Mesothelial cell of epicardium (in vitro differentiated cells): ENCODE measurements around a stretch of chr17.

DNA sequence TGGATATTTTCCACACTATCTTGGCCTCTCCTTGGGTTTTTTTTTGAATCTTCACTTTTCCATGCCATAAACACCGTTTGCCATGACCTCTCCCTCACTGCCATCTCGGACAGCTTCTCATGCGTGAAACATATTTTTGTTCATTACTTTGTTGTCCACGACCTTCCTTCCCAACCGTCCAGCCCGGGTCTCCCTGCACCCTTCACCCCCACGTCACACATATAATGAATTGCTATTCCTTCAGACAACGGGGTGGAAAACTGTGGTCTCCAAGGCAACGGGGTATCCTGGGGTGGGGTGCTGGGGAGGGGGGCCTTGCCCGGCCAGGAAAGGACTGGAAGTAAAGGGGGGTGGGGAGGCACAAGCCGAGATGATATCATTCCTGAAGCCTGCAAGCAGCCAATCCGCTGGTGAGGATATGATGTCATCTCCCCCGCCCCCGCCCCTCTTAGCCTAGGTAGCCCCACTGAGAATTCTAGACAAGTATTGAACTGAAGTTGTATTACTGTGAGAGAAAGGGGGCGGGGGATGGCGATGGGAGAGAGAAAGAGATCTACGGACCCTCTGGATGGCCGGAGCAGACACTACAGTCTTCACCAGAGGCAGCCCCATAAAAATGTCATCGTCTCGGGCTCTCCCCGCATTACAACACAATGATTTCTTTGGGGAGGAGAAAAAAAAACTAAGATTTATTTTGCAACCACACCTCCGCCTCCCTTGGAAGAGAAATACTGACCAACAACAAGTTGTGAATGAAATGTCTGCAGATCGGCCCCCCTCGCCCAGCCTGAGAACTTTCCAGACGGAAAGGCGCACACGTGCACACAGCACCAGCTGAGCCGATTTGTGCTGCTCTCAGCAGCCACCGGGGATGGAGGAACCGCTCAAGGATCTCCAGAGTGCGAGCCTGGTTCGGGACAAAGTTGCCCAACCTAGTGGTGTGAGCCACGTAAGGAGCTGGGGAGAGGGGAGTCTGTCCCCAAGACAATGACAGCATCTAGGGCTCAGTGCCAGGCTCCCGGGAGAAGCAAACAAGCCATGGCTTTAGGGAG, 221.9 kb downstream of the SOX9 start:
- PRO-cap = no peak

DNA sequence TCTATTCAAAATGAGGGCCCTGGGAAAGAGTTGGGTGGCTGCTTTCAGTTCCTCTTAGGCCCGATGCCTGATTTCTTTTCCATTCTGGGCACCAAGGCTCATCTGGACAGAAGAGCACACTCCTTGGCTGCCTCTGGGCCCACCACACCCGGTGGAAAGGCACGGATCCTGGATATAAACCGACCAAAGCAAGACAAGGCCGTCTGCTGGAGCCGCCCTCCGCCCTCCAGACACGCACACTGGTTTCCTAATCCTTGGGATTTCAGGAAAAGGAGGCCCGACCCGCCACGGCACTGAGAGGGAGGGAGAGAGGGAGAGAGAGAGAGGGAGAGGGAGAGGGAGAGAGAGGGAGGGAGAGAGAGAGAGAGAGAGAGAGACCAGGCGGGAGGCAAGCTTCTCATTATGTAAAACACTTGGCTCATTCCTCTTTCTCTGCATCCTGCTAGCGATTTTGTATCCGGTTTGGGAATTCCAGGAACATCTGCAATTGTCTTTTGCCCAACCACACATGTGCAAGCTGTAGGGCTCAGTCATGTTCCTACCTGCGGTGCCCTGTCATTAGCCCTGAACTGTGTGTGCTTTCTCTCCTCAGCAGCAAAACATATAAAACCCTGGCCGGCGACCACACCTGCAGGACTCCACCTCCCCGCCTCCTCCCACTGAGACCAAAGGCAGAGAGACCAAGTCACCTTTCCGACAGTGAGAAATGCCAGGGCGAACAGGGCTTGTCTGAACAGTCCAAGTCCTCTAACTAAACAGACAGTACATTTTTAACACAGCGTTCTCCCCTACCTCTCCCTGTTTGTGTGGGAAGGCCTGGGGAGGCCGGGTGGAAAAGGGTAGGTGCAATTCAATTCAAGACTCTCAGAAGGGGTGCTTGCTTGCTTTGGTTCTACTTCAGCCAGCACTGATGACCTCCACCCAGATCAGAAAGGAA, 347.3 kb downstream of the SOX9 start:
- PRO-cap = no peak

DNA sequence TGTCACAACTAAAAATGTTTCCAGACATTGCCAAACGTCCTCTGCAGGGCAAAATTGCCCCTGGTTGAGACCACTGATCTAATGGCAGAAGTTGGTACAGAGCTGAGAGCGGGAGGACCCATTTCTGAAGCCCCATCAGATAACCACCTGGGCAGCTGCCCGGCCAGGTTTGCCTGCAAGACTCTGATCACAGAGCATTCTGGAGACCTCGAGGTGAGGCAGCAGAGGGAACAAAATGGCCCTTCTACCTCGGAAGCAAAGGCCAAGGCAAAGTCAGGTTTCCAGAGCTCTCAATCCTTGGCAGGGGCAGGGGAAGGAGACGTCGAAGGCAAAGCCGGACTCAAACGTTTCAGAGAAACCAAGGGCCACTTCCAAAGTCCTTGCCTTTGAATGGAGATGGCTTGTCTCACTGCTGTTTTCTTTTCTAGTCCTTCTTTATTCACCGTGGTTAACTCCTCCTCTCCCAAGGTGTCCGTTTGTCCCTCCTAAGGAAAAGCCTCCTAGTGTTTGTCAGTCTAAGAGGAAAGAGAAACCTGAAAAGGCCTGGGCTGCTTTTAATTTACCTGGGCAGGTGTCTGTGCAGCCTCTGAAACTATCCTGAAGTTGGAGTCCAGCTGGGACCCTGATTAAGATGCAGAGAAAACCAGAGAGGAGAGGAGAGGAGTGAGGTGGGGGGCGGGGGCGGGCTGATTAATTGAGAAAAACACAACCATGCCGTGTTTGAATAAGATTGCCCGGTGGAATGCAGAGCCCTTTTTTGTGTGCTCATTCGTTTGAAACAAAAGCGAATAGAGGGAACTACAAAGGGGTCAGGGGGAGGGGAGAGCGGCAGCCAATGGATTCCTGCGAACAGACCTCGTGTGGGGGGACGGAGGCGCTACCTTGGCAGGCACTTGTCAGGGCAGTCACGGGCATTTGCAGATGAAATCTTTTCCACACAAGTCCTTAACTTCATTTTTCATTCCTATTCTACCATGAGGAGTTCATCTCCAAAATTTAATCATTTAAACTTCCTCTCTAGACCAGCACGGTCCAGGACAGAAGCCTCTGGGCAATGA, 355.5 kb downstream of the SOX9 start:
- PRO-cap = no peak

DNA sequence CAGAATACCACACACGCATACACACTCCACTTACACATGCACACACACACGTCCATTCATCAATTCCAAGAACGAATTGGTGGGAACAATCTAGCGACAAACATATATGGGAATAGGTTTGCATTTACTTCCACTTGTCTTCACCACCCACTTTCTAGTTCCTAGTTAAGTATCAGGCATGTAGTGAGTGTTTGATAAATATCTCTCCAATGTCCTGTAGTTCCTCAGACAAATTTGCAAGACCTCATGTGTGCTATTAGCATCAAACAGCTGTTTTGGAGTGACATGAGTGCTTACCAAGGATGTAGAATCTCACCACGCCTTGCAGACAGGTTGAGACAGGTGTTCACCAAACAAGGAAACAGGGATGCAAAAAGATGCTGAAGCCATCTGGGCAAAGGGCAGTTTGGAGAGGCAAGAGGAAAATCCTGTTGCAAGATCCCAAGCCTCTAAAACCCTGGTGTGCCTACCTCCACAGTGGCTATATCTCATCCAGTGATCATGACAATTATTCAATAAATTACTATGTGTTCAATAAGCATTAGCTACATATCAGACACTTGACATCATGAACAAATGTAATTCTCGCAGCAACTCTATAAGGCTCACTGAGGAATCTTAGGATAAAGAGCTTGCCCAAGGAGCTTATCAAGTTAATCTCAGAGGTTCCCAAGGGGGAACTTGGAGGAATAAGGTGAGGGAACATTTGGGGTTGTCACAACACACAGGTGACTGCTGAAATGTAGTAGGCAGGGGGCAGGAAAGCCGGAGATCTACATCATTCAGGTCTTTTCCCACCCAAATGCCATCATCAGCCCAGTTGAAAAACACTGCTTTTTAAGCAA, 373.8 kb downstream of the SOX9 start:
- PRO-cap = no peak

GRCh38 chr17:72580413-72580990, 459.7 kb downstream of the SOX9 start:
- PRO-cap = no peak

- PRO-cap = no peak
Observed at GRCh38 chr17:72617735-72618910, 474.4 kb downstream of the SLC39A11 start.

- PRO-cap = no peak
Observed at GRCh38 chr17:72719362-72720701, 372.7 kb downstream of the SLC39A11 start.

DNA sequence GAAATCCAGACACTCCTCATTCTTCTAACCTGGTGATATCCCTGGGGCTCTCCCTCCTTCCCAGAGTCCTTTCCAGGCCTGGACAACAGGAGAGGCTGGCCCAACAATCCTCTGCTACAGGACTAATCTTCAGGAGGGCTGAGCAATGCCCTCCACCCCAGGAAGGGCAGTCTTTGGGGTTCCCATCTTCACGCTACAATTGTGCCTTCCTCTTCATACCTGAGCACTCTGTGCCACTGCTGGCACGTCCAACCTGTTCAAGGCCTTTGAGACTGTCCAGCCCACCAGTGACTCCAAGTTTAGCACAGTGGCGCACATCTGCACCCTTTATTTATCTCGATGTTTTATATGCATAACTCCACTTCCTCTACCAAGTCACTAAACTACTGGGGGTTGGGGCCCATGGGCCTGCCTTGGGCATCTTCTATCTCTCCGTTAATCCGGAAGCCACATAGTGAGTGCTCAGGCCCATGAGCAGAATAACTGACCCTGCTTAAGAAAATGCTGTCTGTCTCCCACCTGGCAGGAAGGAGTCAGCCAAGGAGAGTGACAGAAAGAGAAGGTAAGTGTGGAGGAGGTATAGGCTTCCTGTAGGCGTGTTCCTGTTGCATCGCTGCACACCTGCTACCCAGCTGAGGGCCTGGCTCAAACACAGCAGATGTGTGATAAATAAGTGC, 320.3 kb downstream of the SLC39A11 start:
- PRO-cap = no peak

DNA sequence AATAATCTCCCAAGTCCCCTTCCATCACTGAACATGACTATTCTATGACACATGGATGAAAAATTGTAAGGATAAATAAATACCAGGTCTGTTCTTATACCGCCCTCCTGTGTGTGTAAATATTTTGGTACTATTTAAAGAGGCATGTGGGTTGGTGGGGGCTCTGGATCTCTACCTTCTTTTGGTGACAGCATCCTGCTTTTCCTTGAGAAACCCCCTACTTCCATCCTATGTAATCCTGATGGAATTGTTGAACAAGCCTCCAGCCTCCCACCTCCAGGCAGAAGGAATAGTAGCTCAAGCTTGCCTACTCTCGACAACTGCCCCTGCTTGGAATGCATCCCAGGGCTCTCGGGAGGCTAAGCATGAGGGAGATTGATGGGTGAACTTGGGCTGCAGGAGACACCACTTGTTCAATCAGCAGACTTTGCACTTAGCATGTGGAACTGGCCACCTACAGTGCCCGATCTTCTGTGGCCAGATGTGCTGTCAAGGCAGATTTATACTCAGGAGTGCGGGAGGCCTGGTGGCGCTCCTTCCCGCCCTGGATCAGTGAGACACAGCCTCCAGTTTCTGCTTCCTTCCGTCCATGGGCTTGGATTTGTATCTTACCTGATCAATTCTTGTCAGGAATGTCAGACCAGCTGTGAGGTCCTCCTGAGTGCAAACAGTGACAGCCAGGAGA, 287.3 kb downstream of the SLC39A11 start:
- PRO-cap = no peak

GRCh38 chr17:72844615-72845763, 247.5 kb downstream of the SLC39A11 start:
- PRO-cap = no peak

DNA sequence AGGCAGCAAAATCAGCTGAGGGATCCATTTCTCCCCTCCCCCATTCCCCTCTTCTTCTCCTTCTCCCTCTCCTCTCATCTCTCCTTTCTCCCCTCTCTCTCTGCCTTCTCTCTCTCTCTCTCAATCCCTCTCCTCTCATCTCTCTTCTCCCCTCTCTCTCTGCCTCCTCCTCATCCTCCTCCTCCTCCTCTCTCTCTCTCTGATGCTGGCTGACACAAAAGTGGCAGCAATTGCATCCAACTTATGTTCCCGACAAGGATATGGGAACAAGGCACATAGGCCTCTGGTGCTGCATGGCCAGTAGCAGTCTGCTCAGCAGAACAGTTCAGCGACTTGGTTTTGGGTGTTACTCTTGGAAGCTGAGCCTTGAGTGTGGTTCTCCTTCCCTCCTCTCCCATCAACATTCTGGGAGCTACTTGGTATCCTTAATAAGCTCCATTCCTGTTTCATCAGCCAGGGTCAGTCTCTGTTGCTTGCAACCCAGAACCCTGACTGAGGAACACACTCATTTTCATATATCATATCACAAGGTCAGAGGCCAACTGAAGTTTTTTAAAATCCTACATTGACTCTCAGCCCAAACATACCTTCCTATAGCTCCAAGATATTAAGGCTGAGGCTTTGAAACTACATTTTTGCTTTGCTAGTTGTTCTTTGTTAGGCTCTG, 92.2 kb downstream of the SLC39A11 start:
- PRO-cap = no peak

- PRO-cap = no peak
Observed at GRCh38 chr17:73227835-73228294, 4.3 kb downstream of the FAM104A start.

DNA sequence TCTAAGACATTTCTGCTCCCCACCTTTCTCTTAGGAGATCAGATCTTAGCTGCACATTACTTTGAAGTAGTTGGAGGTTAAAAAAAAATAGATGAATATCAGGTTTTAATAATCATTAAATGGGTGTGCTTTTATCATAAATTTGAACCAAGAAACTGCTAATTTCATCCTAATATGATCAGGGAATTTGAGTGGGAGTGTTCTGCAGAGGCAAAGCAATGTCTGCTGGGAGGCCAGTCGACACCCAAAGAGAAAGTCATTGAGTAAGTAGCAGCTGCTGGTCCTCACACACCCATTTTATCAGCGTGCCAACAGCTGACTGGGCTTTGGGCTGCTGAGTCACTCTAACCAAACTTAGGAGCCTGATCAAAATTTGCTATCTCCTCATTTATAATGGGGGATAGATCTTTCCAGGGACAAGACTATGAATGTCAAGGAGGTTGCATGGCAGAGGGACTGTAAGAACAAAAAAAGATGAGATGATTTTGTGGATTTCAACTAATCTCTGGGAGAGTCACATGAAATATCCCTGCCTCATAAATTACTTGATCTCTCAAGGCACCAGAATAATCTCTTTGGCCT, 3.5 kb downstream of the FAM104A start:
- PRO-cap = no peak

DNA sequence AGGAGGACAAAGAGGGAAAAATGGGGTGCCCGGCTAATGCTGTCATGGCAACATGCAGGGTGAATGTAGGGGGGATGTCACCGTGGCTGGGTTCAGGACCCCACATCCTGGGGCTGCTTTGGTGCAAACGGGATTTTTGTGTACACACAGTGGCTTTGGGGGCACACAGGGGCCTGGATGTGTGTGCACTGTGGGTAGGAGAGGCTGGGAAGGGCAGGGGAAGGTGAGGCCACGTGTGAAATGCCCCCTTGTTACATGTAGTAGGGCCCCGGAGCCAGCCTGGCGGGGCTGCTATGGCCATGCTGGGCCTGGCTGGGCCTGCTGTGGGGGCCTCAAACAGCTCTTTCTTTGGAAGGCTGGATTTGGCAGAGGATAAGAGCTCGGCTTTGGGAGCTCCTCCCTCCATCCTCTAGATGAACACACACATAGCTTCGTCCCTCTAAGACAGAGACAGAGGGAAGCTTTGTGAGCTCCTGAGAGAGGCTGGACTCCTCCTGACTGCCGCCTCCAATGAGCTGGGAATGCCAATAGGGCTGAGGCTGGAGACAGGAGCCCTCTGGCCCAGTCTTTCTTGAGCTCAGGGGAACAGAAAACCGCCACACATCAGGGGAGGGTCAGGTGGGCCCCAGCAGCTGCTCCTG, 37.2 kb upstream of the CDC42EP4 start:
- PRO-cap = no peak

- PRO-cap = no peak
Observed at GRCh38 chr17:73554098-73554297, 90.2 kb downstream of the SDK2 start.

DNA sequence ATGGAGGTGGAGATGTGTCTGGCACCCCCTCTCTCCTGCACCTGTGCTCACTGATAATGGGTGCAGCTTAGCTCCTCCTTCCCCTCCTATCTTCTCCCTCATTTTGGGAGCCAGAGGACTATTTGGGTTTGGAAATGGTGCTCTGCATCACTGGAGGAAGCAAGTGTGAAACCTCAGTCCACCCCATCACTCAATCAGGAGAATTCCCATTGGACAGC, 93.4 kb upstream of the SDK2 start:
- PRO-cap = no peak

DNA sequence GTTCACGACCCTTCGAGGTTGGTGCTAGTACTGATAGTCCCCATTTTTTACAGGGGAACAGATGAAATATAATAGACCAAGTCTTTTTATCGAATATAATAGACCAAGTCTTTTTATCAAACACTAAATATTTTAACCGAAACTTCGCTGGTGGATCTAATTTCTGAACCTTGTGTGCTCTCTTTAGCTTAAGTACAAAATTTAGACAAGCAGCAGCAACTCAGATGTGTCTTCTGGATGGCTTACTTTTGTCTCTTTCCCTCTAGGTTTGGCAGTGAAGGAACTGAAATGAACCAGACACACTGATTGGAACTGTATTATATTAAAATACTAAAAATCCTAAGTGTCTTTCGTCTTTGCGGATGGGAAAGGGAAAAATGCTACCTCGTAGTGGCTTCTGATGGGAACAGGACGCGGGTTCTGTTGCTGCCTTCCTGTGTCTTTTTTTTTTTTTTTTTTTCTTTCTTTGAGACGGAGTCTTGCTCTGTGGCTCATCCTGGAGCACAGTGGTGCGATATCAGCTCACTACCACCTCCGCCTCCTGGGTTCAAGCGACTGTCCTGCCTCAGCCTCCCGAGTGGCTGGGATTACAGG, 3.7 kb upstream of the TTYH2 start:
- PRO-cap = no peak

GRCh38 chr17:74356688-74357115, 5.0 kb downstream of the BTBD17 start:
- PRO-cap = no peak

DNA sequence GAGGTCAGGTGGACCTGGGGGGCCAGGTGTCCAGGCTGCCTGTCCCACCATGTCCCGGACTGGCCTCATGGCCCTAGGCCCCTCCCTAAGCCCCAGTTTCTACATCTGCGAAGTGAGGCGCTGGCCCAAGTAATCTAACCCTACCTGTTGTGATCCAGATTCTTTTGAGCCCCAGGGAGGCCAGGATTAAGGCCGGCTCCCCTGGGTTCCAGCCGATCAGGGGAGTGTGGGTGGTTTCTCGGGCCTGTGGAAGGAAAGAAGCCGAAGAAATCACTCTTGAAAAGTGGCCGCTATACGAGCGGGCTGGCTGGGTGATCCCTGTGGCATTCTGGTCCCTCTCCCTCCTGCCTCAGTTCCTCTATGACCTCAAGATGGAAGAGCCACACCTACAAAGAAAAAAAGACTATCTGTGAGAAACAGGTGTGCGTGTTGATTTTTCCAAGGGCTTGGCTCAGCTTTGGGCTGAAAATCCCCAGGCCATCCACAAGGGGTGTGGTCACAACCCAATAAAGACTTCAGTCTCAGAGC, 20.1 kb downstream of the GPR142 start:
- PRO-cap = no peak

GRCh38 chr17:74432980-74434241, 1.5 kb downstream of the GPRC5C start:
- PRO-cap = no peak